Epithelial cell of alveolus of lung (primary cell): Measurements from ENCODE around the gene GPR17.

DNA sequence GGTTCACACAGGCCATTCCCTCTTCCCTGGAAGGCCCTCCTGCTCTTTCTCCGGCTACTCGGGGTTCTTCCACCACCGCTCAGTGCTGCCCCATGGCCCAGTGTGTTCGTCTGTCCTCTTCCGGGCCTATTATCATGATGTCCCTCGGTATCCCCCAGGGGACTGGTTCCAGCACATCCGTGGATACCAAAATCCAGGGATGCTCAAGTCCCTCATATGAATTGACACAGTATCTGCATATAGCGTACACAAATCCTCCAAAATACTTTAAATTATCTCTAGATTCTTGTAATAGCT lies 1.4 kb upstream of the BIN1 start:
- RAMPAGE, long total RNA = no peak
- RRBS = 91% methylated on average over 5 of the region's 8 CpGs

- RAMPAGE, long total RNA = no peak
- RRBS = no CpG with 5 or more reads among the region's 14 CpGs
These were observed 8.7 kb upstream of the BIN1 start for GRCh38 chr2:127115454-127116328.

DNA sequence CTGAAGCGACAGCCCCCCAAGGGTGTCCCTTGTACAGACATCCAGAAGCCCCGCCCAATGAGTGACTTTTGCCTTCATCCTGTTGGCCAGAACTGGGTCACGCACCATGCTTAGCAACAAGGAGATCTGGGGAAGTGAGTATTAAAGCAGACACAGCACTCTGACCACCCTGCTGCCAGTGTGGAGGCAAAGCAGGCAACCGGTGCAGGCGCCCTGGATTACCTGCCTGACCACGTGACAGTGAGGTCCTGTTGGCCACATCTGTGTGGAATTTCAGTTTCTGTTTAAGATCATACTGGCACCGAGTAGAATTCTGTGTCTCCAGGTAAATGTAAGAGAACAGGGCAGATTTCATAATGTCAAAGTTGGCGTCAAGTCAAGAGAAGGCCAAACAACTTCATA lies 21.6 kb upstream of the BIN1 start:
- RAMPAGE, long total RNA = no peak
- RRBS = no CpG with 5 or more reads among the region's 8 CpGs

GRCh38 chr2:127179713-127180224 lies 40.3 kb downstream of the CYP27C1 start:
- RAMPAGE, long total RNA = no peak
- RRBS = no CpG with 5 or more reads among the region's 3 CpGs

- RAMPAGE, long total RNA = no peak
- RRBS = no CpG with 5 or more reads among the region's 6 CpGs
These were observed 4.9 kb upstream of the CYP27C1 start for GRCh38 chr2:127224987-127225380.

- RAMPAGE, long total RNA = no peak
- RRBS = no CpG with 5 or more reads among the region's 2 CpGs
These were observed 22.9 kb downstream of the IWS1 start for GRCh38 chr2:127503265-127503969.

- RAMPAGE, long total RNA = no peak
- RRBS = no CpG with 5 or more reads among the region's 11 CpGs
These were observed 937 bp upstream of the IWS1 start for GRCh38 chr2:127527070-127527781.

GRCh38 chr2:127536044-127536705 lies 692 bp downstream of the MYO7B start:
- RAMPAGE, long total RNA = no peak
- RRBS = no CpG with 5 or more reads among the region's 13 CpGs

- RAMPAGE, long total RNA = no peak
- RRBS = no CpG with 5 or more reads among the region's 17 CpGs
These were observed 13.3 kb upstream of the GPR17 start for GRCh38 chr2:127632477-127633143.

GRCh38 chr2:127639996-127640795 lies 5.8 kb upstream of the GPR17 start:
- RAMPAGE, long total RNA = no peak
- RRBS = no CpG with 5 or more reads among the region's 16 CpGs

DNA sequence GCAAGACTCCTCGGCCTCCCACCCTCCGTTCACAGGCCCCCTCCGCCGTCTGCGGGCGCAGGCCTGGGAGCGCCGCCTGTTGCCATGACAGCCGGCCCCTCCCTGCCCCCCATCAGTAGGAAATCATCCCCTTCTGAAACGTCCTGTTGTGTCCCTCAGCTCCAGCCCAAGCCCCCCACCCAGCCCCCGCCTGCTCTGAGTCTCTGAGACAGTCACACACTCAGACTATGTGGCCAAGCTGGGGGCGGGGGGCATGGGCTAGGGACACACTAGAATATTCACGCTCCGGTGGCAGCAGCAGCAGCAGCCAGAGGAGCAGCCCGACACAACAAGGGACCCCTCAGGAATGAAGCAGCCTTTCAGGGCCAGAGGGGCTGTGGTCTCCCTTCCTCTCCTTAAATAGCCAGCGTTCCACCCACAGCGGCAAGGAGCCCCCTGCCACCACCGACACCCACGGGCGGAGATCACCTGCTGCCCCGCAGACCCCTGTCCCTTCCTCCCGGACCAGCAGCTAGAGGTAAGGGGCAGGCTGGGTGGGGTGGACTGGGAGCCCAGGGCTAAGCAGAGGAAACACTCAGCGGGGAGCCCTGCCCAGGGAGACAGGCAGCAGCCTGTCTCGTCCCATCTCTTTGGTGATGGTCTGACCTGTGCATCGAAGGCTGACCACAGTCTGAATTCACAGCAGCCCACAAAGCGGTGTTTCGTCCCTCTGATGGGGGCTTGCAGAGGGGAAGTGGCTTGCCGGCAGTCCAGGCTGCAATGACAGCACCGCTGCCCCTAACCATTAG lies at the start of gene GPR17:
Gene GPR17, plus strand, starts transcription at position 426 of the 788 bp plus-strand sequence.
- RAMPAGE, long total RNA = no peak
- RRBS = no CpG with 5 or more reads among the region's 29 CpGs

- RAMPAGE, long total RNA = no peak
- RRBS = under 1% methylated on average over 18 of the region's 57 CpGs
These were observed 1.0 kb downstream of the SFT2D3 start for GRCh38 chr2:127702083-127702926.

DNA sequence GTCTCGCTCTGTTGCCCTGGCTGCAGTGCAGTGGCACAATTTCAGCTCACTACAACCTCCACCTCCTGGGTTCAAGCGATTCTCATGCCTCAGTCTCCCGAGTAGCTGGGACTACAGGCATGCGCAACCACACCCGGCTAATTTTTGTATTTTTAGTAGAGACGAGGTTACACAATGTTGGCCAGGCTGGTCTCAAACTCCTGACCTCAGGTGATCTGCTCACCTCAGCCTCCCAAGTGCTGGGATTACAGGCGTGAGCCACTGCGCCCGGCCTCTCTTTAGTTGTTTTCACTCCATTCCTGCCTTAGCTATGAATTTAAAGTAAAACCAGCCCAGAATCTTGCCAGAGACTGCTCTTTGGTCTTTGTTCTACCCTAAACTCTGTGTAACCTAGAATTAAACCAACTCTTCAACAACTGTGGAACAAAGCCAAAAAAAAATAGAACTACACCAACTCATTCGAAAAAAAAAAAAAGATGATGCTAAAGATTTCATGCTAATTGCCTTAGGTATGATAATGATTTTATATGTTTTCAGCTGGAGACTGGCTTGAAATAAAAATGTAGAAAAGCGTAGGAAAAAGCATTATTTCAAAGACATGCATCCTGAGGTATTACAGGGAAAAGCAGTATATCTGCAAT lies 4.6 kb downstream of the WDR33 start:
- RAMPAGE, long total RNA = no peak
- RRBS = no CpG with 5 or more reads among the region's 11 CpGs

- RAMPAGE, long total RNA = no peak
- RRBS = no CpG with 5 or more reads among the region's 8 CpGs
These were observed 1.7 kb upstream of the POLR2D start for GRCh38 chr2:127859705-127860093.

GRCh38 chr2:127885125-127885563 lies 612 bp downstream of the AMMECR1L start:
- RAMPAGE, long total RNA = no peak
- RRBS = no CpG with 5 or more reads among the region's 39 CpGs

- RAMPAGE, long total RNA = no peak
- RRBS = 66% methylated on average over 2 of the region's 7 CpGs
These were observed 7.8 kb upstream of the AMMECR1L start for GRCh38 chr2:127893393-127894019.

- RAMPAGE, long total RNA = no peak
- RRBS = no CpG with 5 or more reads among the region's 2 CpGs
These were observed 55.7 kb downstream of the UGGT1 start for GRCh38 chr2:128146797-128146996.

DNA sequence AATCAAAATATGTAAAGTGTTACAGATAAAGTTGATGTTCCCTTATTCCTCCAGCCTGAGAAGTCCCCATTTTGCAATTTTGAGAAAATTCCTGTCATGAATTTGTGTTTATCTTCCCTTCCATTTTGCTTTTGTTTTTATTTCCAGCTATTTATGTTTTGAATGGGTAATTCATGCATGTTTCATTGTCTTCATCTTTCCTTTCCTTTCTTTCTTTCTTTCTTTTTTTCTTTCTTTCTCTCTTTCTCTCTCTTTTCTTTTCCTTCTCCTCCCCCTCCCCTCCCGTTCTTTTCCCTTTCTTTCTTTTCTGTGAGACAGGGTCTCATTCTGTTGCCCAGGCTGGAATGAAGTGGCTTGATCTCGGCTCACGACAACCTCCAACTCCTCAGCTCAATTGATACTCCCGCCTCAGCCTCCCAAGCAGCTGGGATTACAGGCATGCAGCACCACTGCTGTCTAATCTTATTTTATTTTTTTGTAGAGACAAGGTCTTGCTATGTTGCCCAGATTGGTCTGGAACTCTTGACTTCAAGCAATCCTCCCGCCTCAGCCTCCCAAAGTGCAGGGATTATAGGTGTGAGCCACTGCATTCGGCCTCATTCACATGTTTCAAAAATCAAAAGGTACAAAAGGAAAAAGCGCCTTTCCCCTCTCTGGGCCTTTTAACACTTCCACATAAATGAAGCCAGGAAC lies 59.5 kb downstream of the HS6ST1 start:
- RAMPAGE, long total RNA = no peak
- RRBS = no CpG with 5 or more reads among the region's 7 CpGs

- RAMPAGE, long total RNA = no peak
- RRBS = 25% methylated on average over 6 of the region's 32 CpGs
These were observed 57.9 kb downstream of the HS6ST1 start for GRCh38 chr2:128260544-128261409.

GRCh38 chr2:128267138-128267710 lies 51.4 kb downstream of the HS6ST1 start:
- RAMPAGE, long total RNA = no peak
- RRBS = no CpG with 5 or more reads among the region's 12 CpGs